Neuron (in vitro differentiated cells): ENCODE measurements around a stretch of chr2.

DNA sequence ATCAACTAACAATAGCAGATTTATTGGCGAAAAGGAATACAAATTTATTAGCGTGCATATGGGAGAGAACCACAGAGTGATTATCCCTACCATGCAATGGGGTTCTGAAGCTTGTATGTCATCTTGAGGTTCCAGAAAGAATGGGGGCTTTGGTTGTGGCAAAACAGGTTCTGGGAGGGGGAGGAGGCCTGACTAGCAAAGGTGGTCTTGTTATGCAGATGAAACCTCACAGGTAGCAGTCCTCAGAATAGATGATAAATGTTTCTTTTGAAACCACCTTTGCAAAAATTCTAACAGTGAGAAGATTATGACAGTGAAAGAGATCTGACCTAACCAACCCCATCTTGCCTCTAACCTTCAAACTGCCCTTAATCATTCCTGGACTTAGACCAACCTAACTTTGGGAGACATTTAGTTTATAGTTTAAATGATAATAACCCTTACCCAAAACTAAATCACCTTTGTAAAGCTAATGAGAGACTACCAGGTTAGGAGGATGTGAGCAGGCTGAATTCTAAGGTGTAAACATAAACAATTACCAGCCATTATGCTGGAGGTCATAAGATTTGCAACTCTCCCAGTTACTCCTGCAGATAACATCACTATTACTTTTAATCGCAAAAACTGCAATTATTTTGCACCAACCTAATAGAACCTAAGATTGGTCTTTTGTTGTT lies 86.7 kb upstream of the MSH6 start:
- PRO-cap: no peak

DNA sequence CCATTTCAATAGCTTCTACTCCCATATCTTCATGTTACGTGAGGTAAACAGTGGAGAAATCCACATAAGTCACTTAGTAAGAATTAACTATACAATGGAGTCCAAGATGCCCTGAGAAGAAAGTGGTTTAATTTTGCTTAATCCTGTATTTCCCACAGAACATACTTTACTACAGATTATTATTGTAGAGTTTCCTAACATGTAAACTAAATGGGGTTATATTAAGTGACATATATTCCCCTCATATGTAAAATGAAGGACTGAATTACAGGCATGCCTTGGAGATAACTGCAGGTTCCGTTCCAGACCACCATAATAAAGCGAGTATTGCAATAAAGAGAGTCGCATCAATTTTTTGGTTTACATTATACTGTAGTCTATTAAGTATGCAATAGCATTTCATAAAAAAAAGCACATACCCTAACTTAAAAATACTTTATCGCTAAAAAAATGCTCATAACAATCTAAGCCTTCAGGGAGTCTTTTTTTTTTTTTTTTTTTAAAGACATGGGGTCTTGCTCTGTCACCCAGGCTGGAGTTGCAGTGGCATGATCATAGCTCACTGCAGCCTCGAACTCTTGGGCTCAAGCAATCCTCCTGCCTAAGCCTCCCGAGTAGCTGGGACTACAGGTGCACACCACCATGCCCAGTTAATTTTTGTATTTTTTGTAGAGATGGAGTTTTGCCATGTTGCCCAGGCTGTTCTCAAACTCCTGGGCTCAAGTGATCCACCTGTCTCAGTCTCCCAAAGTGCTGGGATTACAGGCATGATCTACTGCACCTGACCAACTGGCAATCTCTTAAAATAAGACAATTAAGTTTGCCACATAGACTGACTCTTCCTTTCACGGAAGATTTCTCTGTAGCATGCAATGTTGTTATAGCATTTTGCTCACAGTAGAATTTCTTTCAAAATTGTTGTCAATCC lies 31.2 kb downstream of the MSH6 start:
- PRO-cap: no peak

DNA sequence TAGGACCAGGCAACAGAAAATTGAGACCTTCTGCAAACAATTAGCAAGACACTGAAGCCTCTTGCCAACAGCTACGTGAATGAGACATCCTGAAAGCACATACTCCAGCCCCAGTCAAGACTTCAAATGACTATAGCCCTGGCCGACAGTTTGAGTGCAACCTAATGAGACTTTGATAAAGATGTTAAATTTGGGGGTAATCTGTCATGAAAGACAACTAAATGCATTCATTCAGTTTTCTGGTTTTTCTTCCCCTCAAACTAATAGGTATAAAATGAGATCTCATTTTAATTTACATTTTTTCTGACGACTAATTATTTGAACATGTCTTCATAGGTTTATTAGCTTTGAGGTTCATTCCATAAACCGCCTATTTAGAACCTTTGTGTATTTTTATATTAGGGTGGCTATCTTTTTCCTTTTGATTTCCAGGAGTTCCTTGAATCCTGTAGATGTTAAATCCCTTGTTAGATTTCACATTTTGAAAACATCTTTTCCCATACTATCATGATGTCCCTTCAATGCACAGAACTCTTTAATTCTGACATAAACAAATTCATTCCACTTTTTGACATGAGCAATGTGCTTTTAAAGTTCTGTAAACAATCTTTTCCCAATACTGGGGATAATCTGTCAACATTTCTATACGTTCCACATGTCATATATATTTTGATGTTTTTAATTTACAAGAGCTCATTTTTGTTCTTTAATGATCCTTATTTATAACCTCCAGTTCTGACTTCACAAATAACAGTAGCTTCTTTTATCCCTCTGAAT lies 34.8 kb downstream of the FBXO11 start:
- PRO-cap: no peak

- PRO-cap: no peak
These were observed 29.3 kb downstream of the FBXO11 start for GRCh38 chr2:47876724-47877588.

GRCh38 chr2:48398224-48398529 lies 42.4 kb upstream of the PPP1R21 start:
- PRO-cap: bidirectional peak, plus-strand start at chr2:48398414, minus-strand start at chr2:48398318

DNA sequence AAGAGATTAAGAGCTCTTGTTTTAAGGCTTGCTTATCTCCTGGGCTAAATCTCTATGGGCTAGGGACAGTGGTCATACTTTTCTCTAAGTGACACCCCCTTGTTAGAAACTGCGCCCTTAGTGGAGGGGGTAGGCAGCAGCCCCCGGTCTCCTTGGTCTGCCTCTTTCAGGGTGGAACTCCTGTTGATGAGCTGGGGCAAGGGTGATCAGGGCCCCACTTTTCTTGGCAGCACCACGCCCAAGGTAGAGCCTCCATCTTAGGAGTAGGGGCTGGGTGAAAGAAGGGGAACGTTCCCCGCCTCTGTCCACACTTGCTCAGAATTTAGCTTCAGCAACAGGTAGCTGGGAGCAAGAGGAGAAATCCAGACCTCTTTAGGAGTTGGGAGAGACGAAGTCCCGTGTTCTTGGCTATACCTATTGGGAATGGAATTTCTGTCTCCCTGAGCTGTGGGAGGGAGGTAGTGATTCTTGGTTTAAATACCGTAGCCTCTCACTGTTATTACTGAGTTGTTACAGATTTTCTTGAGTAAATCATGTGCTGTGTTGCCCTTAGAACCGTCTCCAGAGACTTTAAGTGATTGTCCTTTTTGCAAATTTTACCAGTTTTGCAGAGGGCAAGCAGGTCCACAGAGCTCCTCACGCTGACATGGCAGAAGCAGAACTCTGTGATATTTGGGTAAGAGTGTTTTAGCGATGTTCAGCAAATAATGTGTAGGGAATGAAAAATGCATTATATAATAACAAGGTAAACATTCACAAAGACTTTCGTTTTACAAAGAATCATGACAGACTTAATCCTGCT lies 38.5 kb downstream of the PPP1R21 start:
- PRO-cap: no peak

DNA sequence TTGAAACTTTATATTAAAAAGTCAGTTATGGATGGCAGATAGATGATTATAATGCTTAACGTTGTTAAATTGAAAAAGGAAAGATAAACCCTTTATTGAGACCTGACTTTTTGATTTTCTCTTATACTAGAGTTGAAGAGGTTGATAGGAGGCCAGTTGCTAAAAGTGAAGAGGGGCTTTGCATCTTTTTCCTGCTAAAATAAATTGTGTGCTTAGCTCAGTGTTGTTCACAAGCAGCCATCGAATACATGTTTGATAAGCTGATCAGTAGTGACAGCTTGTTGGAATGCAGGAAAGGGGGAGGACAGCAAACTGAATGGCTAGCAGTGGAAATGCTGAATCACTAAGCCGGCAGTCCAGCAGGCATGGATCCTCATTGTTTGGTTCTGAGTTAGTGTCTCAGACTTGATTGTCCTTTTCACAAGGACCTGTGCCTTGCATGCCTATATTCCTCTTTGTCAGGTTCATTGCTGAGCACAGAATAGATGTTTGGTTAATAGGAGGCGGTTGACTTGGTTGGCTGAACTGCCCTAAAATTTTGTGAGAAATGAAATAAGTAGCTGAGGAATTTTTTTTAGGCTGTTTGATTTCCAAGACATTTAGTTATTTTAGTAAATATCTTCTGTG lies 21.6 kb upstream of the STON1 start:
- PRO-cap: no peak

- PRO-cap: no peak
These were observed 684.4 kb downstream of the NRXN1 start for GRCh38 chr2:50347400-50348043.

GRCh38 chr2:51171671-51171870 lies 139.6 kb upstream of the NRXN1 start:
- PRO-cap: no peak

- PRO-cap: no peak
These were observed 1057.4 kb upstream of the CHAC2 start for GRCh38 chr2:52710213-52710611.

- PRO-cap: no peak
These were observed 833.2 kb upstream of the CHAC2 start for GRCh38 chr2:52934202-52934964.

GRCh38 chr2:53780147-53780485 lies 6.6 kb downstream of the ASB3 start:
- PRO-cap: no peak

DNA sequence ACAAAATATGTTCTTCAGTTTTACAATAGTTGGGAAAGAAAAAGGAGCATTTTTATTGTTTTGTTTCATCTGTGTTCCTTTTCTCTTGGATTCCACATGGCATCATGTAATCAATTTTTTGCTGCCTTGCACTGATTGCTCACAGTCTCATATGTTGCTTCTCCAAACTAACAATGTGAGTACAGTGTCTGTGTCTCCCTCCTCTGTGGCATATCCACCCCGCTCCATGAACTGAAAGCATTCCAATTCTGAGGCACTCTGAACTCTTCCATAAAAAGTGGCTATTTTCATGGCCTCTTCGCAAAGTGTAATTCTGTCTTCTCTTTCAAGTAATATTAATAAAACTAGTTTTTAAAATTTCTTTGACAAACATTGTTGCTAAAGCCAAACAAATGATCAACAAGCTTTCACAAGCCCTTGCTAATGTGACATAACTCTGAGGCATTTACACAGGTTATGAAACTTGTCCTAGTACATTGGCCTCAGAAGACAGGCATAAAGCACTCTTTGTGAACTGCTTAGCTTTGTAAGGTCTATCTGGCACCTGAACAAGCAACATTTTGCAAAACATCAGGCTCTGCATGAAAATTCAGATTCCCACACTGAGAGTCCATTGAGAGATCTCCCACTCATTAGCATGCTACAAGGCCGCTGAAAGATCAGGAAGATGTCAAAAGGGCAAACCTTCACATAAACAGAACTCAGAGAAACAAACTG lies 33.0 kb downstream of the GPR75 start:
- PRO-cap: no peak

DNA sequence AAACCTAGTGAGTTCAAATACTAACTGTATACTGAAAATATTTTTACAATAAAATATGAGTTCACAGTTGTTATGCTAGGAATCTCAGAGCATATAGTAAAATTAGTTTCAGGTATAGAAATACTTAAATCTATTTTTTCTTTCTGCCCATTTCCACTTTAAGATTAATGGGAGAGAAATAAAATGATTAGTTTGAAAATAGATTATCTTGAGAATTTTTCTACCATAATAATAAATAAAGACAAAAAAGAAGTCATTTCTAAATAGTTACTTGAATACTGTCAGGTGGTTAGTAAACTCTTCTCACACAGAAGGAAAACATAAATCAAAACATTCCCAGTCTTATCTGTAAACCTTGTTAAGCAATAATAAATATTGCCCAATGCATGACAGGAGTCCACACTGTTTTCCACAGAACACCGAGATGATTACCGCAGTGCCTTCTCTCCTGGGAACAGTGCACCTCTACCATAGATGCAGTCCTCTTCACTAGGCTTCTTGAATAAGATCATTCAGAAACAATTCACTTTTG lies 8.9 kb downstream of the GPR75 start:
- PRO-cap: no peak

GRCh38 chr2:53864868-53865582 lies 5.3 kb upstream of the GPR75 start:
- PRO-cap: no peak

DNA sequence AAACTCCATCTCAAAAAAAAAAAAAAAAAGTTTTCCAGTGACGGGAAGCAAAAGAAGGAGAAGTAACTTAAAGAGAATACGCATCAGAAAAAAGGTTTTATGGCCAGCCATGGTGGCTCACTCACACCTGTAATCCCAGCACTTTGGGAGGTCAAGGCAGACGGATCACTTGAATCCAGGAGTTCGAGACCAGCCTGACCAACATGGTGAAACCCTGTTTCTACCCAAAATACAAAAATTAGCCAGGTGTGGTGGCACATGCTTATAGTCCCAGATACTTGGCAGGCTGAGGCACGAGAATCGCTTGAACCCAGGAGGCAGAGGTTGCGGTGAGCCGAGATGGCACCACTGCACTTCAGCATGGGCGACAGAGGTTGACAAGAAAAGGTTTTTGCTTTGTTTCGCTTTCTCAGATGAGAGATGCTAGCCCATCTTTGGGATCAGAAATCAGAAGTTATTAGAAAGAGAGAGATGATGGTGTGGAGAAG lies 21.9 kb downstream of the ACYP2 start:
- PRO-cap: no peak

DNA sequence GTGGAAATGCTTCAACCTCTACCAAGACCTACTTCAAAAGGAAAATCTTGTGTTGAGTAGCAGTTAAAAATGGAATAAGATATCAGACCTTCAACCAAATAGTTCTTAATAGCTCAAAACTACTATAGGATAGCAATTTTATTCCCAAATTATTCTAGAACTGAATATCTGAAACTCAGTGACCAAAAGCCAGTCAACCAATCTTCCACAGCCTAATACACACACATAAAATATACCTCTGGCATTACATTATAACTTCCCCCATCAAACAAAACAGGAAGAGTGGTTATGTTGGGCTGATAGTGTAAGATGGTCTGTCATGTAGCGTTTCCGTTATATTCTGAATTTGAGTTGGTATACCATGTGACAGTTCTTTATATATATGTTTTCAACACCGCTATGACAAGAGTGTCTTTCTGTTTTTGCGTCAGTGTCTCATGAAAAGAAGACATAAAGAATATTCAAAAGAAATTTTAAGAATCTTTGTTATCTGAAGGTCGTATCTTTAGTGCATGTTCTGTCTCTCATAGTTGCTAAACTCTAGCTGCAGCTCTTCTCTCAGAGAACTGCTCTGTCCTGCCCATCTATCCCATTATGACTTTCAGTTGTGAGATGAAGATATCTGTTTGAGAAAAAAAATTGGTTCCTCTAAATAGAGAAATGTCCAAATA lies 23.8 kb downstream of the ACYP2 start:
- PRO-cap: no peak

- PRO-cap: no peak
These were observed 3.1 kb upstream of the TSPYL6 start for GRCh38 chr2:54258955-54259697.

- PRO-cap: no peak
These were observed 23.9 kb upstream of the SPTBN1 start for GRCh38 chr2:54432261-54432668.

- PRO-cap: no peak
These were observed 646 bp upstream of the SPTBN1 start for GRCh38 chr2:54455558-54455803.